Sigmoid colon (tissue), 4 donors: ENCODE measurements around the gene C18orf32.

GRCh38 chr18:49140992-49141641 is 190.4 kb upstream of the SMAD7 start:
- PRO-cap = no peak
- RAMPAGE, long total RNA, 4 experiments = no peak in any of the 4 experiments

DNA sequence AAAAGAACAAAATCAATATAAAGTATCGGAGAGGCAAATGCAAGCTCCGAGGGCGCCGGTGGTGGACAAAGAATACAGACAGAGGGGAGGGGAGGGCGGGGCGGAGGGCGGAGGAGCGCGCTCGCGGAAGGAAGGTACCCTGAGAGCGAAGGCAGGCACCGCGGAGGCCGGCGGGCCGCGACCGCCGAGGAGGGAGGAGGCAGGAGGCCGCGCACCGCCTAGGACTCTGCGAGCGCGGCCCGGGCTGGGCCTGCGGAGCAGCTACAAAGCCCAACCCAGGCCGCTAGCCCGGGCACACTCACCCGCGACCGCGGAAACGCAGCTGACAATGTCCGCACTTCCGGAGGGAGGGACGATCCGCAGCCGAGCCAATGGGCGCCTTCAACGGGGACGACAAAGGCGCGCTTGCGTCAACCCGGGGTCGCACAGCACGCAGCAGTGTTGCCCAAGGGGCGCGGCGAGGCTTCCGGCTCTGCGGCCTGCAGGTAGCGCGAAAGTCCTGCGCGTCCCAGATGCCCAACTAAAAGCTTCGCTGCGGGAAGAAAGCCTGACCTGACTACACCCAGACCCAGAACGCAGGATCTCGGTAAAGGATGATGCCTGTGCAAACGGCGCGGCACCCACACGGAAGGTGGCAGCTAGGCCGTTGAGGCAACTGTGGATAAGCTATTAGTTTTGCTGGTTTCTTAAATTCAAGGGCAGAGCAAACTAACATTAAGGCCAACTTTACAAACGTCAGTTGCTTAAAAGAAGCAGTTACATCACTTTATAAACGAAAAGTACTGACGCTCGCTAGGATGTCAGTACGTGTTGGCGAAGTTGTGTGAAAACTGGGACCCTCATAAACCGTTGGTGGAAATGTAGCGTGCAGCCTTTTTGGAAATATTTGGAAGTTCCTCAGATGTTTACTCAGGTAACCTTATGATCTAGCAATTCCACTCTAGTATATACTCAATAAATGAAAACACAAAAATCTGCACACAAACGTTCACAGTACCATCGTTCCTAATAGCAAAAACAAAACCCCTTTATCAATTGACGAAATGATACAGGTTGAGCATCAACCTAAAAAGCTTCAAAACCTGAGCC is at the start of gene C18orf32:
Gene C18orf32, minus strand, starts transcription at position 330 of the 1,089 bp plus-strand sequence.
- PRO-cap = unidirectional peak, minus-strand start at position 300 of the sequence
- RAMPAGE, long total RNA, 4 experiments = start-site peak on the minus strand in 1 of 4 experiments, centred at position 319 of the sequence, 210 reads per replicate

GRCh38 chr18:49645660-49646370 is 84.0 kb downstream of the LIPG start:
- PRO-cap = no peak
- RAMPAGE, long total RNA, 4 experiments = no peak in any of the 4 experiments

DNA sequence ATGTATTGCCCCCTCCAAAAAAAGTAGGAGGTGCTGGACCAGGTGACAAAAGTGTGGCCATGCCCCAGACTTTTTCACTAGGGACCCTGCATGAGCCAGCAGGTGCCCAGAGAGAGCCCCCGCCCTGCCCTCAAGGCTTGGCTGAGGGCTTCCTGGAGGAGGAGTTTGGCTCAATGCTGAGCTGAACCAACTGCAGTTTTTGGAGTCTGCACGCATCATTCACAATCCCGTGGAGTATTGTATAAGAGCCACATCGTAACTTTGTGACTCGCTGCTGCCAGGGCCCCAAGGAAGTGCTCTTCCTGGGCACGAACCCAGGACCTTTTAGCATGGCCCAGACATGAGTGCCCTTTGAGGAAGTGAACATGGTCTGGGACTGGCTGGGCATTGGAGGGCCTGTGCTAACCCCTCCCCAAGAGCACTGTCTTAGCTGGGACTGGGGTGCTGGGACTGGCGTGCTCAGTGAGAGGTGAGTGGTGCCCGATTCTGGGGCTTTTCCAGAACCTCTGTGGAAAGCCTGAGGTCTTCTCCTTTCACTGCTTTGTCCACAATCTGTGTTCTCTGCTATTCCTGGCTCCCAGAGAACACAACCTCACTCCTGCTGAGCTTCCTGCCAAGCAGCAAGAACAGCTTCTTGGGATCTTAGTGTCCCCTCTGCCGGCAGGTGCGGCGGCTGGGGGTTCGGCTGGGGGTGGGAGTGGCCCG is 88.6 kb downstream of the LIPG start:
- PRO-cap = no peak
- RAMPAGE, long total RNA, 4 experiments = no peak in any of the 4 experiments

- PRO-cap = no peak
- RAMPAGE, long total RNA, 4 experiments = no peak in any of the 4 experiments
Measured at GRCh38 chr18:49827040-49827809, 13.9 kb upstream of the ACAA2 start.

DNA sequence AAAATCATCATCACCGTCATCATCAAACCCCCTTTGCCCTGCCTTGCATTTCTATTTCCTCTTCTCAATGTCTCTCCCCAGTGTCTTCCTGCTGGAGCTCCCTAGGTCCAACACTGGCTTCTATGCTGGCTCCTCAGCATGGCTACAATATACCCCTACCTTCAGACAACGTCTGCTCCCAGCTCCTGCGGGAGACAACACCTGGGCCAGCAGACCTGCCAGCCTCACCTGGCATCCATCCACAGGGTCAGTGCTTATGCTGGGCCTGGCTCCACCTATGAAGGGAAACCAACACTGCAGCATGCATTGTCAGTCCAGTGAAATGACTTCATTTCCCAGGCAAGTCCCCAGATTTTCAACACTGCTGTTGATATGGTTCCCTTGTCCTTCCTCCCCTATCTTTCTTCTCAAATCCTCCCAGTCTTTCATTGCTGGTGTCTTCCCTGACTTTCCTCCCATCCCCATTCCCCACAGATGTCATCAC is 98.2 kb downstream of the MYO5B start:
- PRO-cap = no peak
- RAMPAGE, long total RNA, 4 experiments = no peak in any of the 4 experiments

- PRO-cap = no peak
- RAMPAGE, long total RNA, 4 experiments = no peak in any of the 4 experiments
Measured at GRCh38 chr18:50284870-50285377, 2.6 kb downstream of the CXXC1 start.

- PRO-cap = no peak
- RAMPAGE, long total RNA, 4 experiments = no peak in any of the 4 experiments
Measured at GRCh38 chr18:50658972-50659535, 99.2 kb downstream of the MAPK4 start.

- PRO-cap = no peak
- RAMPAGE, long total RNA, 4 experiments = no peak in any of the 4 experiments
Measured at GRCh38 chr18:50825117-50825883, 5.5 kb upstream of the MRO start.

DNA sequence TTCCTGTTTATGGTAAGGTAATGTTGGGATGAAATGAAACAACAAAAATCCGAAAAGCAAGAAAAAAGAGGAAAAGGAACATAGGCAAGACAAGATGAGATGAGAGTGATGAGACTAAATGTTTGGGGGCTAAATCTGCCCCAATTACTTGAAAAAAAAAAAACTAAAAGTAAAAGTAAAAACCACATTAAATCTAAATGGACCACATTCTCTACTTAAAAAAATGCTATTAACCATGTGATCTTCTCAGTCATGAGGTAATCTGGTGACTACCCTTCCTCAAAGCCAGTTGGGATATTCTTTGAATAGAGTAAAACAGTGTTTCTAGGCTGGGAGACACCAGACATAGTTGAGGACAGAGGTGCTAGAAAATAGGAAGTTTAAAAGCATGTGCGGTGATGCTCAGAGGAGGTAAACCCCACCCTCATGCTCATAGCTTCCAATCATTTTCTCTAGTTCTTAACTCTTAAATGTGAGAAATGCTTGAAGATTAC is 30.8 kb upstream of the ELAC1 start:
- PRO-cap = no peak
- RAMPAGE, long total RNA, 4 experiments = no peak in any of the 4 experiments

GRCh38 chr18:50984102-50984844 is 16.4 kb downstream of the ELAC1 start:
- PRO-cap = no peak
- RAMPAGE, long total RNA, 4 experiments = no peak in any of the 4 experiments

- PRO-cap = bidirectional peak, plus-strand start at chr18:51030757, minus-strand start at chr18:51030664
- RAMPAGE, long total RNA, 4 experiments = no peak in any of the 4 experiments
Measured at GRCh38 chr18:51030389-51031470, 717 bp downstream of the SMAD4 start.

DNA sequence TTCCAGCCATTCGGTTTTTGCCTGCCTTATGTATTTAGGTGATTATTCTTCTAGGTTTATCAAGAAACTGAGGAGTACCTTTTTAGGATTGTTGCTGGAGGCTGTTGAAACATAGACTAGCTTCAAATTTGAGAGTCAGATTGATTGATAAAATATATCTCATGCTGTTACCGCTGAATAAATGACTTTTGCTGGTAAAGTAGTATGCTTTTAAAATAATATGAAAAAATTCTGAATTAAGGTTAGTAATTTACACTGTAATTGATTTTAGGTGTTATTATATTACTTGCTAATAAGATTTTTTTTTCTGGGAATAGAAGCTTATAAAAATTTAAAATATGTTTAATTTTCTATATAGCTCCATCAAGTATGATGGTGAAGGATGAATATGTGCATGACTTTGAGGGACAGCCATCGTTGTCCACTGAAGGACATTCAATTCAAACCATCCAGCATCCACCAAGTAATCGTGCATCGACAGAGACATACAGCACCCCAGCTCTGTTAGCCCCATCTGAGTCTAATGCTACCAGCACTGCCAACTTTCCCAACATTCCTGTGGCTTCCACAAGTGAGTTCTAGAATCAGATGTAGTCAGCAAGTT is 24.5 kb downstream of the SMAD4 start:
- PRO-cap = no peak
- RAMPAGE, long total RNA, 4 experiments = no peak in any of the 4 experiments

- PRO-cap = no peak
- RAMPAGE, long total RNA, 4 experiments = no peak in any of the 4 experiments
Measured at GRCh38 chr18:51081141-51081993, 51.4 kb downstream of the SMAD4 start.

GRCh38 chr18:51176603-51177267 is 20.7 kb downstream of the MEX3C start:
- PRO-cap = no peak
- RAMPAGE, long total RNA, 4 experiments = no peak in any of the 4 experiments

- PRO-cap = no peak
- RAMPAGE, long total RNA, 4 experiments = no peak in any of the 4 experiments
Measured at GRCh38 chr18:51810988-51811213, 529.1 kb upstream of the DCC start.

- PRO-cap = no peak
- RAMPAGE, long total RNA, 4 experiments = no peak in any of the 4 experiments
Measured at GRCh38 chr18:54945631-54946103, 13.6 kb downstream of the CCDC68 start.

DNA sequence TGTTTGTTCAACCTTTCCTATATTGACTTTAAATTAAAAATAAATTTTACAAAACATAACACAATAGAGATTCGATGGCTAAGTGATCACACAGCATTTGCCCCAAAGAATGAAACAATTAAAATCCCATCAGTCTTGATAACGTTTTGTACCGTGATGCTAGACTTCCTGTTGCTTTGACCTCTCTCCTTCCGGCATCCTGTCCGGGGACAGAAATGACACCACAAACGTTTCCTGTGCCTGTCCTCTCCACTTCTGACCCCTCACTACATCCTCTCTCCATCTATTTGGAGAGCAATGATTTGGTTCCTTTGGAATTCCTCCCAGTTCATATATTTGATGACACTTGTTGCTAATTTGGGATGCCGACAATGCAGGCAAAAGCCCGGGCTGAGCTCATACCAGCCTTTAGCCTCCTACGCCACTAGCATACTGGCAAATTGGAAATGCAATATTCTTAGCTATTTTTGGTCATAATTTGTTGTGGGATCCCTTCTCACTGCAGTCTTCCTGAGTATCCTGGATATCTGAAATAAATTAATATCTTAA is 151.2 kb upstream of the CCDC68 start:
- PRO-cap = no peak
- RAMPAGE, long total RNA, 4 experiments = no peak in any of the 4 experiments

- PRO-cap = no peak
- RAMPAGE, long total RNA, 4 experiments = no peak in any of the 4 experiments
Measured at GRCh38 chr18:55395694-55396171, 192.3 kb downstream of the TCF4 start.

GRCh38 chr18:55507757-55508128 is 80.2 kb downstream of the TCF4 start:
- PRO-cap = no peak
- RAMPAGE, long total RNA, 4 experiments = no peak in any of the 4 experiments